Left lobe of liver (tissue), 1 donor: ENCODE data around the genes PPIP5K1, STRC and PDIA3.

GRCh38 chr15:43363666-43364402 is 7.0 kb downstream of the ZSCAN29 start:
- PRO-cap: no peak

DNA sequence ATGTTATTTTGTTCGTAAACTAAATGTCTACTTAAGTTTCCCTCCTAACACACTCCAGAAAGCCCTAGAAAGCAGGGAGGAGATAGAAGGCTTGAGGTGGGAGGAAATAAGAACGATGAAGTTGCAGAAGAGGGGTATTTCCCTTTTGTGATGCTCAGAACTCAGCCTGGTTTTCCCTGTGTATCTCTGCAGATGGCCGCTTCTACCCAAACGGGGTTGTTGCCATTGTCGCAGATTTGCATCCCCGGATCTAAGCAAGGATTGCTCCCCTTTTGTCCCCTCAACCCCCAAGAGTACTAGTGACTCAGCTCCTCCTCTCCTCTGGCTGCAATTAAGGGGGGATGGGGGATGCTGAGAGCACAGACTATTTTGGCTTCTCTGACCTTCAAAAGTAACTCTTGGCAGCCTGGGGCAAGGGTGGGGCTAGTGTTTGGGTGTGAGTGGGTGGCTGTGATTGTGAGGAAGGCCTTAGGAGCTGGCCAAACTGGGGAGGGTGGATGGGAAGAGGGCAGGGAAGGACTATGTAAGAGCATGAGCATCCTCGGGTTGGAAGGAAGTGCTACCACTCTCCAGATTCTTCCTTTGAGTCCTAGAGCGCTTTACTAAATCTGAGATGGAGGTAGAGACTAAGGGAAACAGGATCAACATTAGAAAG is 1.3 kb upstream of the MAP1A start:
- PRO-cap: no peak

- PRO-cap: no peak
These were observed 986 bp downstream of the MAP1A start for GRCh38 chr15:43518270-43518917.

- PRO-cap: no peak
These were observed 4.7 kb downstream of the MAP1A start for GRCh38 chr15:43521824-43522846.

- PRO-cap: no peak
These were observed 13.5 kb downstream of the MAP1A start for GRCh38 chr15:43530595-43531607.

GRCh38 chr15:43589962-43590463 is at the start of gene PPIP5K1:
Gene PPIP5K1 (minus strand): TSS chr15:43590208.
- PRO-cap: no peak

DNA sequence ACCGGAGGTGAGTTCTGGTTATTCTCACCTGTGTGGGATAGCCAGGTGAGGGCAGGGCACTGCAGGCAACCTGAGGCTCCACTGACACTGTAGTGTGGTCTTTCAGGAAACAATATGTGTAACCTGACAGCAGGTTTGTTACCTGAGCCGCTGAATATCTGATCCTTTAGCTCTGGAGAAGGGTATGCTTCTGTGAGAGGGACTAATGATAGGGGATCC is at the start of gene STRC:
Gene STRC (minus strand): TSS at position 58 of the 219 bp plus-strand sequence.
- PRO-cap: no peak

- PRO-cap: bidirectional peak, plus-strand start at chr15:43746438, minus-strand start at chr15:43746289
These were observed at the start of gene PDIA3 for GRCh38 chr15:43745997-43746957. Gene PDIA3 (plus strand): TSS chr15:43746438.

- PRO-cap: no peak
These were observed 2.5 kb downstream of the ELL3 start for GRCh38 chr15:43773867-43775131.

DNA sequence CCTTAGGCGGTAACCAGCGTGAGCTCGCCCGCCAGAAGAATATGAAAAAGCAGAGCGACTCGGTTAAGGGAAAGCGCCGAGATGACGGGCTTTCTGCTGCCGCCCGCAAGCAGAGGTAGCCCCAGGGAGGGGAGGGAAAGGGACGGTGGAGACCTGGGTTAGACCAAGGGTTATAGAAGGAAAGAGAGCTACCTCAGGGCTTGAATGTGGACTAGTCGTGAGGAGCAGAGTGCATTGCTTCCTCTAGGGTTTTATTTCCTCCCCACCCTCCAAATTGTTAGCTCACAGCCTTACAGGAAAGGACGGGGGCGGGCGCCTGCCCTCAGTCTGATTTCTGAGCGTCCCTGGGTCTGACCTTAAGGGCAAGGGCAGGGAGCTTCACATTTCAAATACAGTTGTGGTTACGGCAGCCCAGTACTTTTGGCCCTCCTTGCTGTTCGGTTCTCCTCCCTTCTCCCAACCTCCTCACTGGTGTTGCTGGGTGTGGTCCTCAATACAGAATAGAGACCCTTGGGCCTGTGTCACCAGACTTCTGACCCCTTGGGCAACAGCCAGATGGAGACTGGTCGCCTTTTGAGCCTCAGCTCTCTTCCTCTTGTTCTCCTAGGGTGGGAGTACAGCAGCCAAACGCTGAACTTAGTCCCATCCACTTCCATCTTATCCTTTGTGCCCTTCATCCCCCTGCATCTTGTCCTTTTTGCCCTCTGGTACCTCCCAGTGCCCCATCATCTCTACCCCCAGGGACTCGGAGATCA is 1.0 kb downstream of the SERF2 start:
- PRO-cap: unidirectional peak, minus-strand start at position 226 of the sequence

DNA sequence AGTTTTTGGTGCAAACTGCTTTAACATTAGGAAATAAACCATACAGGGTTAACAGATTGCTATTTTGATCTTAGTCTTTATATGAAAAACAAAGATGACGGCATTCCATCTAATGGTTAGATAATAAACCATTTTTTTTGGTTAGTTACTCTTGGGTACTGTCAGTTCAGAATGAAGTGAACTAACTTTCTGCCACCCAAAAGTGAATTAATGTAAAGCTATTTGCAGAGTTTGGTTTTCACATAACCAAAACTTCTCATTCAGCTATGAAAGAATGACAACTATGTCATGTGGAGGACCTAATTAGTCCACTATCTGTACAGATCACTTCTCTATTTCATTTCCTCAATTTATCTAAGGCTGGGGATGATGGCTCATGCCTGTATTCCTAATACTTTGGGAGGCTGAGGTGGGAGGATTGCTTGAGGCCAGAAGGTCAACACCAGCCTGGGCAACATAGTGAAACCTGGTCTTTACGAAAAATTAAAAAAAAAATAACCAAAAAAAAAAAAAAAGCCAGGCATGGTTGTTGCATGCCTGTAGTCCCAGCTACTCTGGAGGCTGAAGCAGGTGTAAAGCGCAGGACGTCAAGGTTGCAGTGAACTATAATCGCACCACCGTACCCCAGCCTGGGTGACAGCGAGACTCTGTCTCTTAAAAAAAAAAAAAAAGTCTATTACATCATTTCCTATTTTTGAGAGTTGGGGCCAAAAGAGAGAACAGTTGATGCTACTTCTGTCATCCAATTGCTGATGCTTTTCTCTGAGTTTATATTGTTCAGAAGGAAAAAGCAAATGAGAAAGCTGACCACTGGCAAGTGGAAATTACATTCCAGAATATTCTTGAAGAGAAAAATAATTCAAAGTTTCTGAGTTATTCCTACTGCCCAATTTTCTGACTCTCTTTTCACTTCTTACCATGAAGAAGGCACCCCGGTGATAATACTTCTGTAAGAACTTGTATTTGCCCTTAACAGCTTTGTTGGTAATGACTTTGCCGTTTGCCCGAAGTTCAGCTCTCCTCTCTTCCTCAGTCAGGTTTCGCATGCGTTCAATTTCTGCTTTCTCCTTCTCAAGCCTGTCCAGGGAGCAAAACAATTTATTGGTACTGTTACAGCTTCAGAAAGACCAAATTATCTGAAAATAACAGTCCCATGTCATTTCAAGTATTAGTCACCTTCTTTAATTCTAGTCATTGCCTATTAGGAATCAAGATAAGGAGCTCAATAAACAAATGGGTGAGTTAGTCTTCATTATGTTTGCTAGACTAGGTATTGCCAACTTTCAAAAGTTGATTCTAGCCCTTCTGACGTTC is 8.9 kb downstream of the HYPK start:
- PRO-cap: no peak

DNA sequence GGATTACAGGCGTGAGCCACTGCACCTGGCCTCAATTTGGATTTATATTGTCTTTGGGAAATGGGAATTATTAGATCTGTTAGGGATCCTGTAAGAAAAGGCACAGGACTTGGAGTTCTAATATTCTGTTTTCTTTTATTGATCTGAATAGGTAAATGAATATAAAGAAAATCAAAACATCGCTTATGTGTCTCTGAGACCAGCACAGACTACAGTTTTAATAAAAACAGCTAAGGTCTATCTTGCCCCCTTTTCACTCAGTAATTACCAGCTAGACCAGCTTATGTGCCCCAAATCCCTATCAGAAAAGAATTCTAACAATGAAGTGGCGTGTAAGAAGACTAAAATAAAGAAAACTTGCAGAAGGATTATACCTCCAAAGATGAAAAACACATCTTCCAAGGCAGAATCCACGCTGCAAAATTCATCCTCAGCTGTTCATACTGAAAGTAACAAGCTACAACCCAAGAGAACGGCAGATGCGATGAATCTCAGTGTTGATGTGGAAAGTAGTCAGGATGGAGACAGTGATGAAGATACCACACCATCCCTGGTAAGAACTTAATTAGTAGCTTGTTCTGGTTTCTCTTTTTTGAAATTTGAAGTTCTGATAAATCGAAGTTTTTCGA is 1.1 kb downstream of the WDR76 start:
- PRO-cap: no peak

DNA sequence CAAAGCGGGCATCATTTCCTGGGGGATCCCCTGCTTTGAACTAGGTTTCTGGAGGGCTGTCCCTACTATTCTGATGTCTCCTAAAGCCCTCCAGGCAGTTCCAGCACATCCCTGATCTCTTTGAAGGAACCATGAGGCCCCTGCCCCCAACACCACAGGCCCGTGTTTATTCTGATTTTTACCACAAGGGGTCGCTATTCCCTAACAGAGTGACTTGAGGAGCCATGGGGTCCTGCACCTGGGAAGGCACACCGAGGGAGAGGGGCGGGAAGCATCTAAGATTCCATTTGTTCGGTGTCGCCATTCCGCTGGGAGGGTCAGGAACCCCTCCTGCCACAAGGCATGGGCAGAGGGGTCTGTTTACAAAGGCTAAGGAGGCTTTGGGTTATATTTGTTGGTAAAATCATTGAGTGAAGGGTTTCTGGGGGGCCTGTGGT is 77.0 kb downstream of the WDR76 start:
- PRO-cap: no peak

DNA sequence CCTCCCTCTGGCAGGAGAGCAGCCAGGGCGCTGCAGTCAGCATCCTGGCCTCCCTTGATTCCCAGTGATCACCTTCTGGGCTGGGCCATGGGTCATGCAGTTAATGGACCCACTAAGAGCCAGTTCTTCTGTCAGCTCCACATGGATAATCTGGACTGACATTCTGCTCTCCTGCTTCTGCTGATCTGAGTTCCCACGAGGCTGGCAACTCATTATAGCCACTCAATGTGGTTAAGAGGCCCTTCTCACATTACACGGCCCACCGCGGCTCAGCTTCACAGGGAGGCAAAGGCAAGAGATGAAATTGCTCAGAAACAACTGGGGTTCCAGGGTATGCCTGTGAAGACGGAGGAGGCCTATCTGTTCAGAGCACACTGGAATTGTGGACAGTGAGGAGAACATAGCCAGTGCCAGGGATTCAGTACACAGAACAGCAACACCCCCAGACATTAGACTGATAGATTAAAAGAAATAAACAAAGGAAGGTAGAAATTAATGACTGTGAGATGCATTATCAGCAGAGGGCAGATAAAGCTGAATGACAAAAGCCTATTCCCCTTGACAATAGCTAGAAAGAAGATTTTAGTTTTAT is 94.1 kb downstream of the WDR76 start:
- PRO-cap: no peak

GRCh38 chr15:44287725-44288106 is 803 bp upstream of the GOLM2 start:
- PRO-cap: bidirectional peak, plus-strand start at chr15:44288016, minus-strand start at chr15:44287931; unidirectional peak, plus-strand start at chr15:44288016; unidirectional peak, plus-strand start at chr15:44288049

- PRO-cap: no peak
These were observed 12.7 kb downstream of the GOLM2 start for GRCh38 chr15:44301225-44301658.

DNA sequence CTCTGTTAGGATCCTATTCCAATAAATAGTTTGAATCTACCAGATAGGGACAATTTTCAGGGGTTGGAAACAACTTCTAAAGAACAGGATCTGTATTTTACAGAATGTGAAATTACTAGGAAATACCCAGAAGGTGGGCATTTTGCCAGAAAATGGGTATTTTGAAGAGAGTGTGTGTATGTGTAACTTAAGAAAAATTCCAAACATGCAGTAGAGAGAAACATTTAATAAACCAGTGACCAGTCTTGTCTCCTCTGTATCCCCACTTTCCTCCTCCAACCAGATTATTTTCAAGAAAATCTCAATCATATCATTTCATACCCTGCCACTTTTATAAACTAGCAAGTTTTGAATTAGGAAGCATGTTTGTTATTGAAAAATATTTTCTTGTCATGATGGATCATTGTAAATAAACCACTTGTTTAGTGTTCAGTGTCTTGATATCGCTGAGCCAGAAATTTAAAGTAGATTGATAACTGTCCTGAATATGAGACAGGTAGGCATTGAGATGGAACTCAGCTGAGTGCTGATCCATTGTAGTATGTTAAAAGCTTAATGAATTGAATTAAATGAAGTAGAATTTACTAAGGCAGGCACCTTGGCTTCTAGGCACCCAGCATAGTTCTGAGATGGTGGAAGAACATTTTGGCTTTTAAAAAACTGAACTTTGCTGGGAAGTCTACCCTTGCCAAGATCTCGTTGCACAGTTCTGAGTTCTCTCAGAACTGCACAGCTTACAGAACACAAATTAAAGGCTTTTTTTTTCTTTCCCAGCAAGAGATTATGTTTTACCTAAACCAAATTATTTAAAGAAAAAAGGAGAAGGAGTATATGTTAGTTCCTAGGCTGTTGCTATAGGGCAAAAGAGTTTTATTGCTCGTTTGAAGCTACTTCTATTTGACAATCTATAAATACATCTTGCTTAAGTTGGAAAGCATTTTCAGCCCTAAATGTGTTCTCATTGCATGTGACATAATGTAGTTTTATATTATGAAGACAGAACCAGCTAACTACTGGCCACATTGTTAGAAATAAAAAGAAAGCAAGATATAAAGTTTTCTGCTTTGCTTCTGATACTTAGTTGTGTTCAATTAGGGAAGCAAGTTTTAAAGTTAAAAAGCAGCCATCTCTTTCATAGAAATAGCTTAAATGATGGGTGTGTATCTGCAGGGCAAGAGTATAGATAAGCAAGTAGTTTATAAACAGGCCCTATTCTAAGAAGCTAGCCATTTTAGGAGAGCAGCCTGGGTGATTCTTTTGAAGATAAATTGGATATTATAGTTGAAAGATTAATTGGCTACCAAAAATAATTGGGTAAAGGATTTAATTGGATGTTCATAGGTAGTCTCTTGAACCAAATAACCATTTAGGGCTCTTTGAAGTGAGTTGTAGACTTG is 5.1 kb downstream of the EIF3J start:
- PRO-cap: no peak

DNA sequence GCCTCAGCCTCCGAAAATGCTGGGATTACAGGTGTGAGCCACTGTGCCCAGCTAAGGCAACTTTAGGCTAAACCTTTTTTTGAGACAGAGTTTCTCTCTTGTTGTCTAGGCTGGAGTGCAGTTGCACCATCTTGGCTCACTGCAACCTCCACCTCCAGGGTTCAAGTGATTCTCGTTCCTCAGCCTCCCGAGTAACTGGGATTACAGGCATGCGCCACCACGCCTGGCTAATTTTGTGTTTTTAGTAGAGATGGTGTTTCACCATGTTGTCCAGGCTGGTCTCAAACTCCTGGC is 8.8 kb downstream of the B2M start:
- PRO-cap: no peak

DNA sequence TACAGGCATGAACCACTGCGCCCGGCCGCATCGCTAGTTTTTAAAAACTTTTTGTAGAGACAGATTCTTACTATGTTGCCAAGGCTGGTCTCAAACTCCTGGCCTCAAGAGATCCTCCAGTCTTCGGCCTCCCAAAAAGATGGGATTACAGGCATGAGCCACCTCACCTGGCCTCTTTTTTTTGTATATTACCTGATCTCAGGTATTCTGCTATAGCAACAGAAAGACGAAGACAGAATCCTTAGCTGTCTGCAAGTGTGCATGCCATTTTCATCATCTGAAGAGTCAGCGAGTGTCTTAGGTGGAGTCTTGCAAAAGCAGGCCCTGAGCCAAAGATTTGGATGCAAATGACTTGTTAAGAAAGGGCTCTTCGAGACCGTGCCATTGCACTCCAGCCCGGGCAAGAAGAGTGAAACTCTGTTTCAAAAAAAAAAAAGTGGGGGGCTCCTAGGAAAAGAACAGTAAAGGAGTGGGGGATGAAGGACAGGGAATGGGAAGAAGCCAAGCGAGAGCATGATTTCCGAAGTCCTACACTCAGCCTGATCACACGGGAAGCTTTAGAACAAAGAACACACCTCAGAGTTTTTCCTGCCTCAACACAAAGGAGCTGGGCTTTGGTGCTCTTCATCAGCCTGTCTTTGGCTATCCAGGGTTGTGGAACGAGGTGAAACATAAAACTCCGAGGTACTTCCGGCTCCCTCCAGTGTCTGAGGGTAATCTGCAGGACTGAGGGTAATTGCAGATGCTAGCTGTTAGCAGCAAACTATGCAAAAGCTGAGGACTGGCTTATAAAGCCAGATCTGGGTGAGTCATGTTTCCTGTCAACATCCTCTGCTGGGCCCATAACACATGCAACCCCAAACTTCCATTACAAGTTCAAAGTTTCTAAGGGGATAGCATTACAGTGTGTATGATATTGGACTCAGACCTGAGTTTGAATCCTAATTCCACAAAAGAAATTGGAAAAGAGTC is 10.0 kb upstream of the TRIM69 start:
- PRO-cap: bidirectional peak, plus-strand start at position 873 of the sequence, minus-strand start at position 728 of the sequence

DNA sequence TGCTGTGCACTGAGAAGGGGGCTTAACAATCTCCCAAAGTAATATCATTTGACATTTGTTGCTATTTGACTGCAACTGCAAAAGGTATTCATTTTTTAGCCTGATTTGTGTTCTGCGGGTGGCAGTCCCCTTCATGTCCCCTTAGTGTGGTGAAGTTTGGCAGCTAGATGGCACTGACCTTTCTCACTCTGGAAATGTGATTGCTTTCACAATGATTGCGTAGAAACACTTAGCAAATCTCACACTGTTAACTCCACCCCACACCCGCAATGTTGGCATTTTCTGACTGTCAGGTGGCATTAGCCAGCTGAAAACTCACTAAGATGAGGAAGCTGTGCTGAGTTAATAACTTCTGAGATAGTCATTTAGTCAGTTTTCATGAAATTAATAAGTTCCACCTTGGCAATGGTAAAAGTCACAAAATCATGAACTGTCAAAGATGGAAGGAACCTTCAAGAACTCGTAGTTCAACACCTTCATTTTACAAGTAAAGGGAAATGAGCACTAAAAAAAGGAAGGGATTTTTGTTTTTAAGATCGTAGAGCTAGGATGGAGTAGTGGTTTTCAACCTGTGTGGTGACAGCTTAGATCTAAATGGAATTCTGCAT is 77.0 kb downstream of the TRIM69 start:
- PRO-cap: bidirectional peak, plus-strand start at position 278 of the sequence, minus-strand start at position 175 of the sequence